ENCODE results near the genes LRRK1 and TM2D3.

DNA sequence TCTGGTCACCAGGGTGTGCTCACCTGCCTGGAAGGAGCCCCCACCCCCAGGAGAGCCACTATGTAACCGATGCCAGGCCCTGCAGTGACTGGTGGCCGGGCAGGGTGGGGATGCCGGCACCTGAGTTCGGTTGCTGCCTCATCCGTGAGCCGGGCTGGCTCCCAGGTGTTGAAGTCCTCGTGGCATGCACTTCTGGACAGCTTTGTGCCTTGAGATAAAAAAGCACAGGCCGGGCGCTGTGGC is 56.5 kb downstream of the ASB7 start:
- PRO-cap, 3 experiments: peak in 3 of 3 experiments; most common plus-strand start position 123 of the sequence (in 3)
- RAMPAGE, long total RNA, 2 experiments: no peak in any of the 2 experiments
- RRBS: 84% methylated on average over 5 of the region's 9 CpGs

- PRO-cap, 3 experiments: no peak in any of the 3 experiments
- RAMPAGE, long total RNA, 2 experiments: no peak in any of the 2 experiments
- RRBS: no CpG with 5 or more reads among the region's 6 CpGs
Observed at GRCh38 chr15:100715869-100716237, 113.5 kb downstream of the ASB7 start.

DNA sequence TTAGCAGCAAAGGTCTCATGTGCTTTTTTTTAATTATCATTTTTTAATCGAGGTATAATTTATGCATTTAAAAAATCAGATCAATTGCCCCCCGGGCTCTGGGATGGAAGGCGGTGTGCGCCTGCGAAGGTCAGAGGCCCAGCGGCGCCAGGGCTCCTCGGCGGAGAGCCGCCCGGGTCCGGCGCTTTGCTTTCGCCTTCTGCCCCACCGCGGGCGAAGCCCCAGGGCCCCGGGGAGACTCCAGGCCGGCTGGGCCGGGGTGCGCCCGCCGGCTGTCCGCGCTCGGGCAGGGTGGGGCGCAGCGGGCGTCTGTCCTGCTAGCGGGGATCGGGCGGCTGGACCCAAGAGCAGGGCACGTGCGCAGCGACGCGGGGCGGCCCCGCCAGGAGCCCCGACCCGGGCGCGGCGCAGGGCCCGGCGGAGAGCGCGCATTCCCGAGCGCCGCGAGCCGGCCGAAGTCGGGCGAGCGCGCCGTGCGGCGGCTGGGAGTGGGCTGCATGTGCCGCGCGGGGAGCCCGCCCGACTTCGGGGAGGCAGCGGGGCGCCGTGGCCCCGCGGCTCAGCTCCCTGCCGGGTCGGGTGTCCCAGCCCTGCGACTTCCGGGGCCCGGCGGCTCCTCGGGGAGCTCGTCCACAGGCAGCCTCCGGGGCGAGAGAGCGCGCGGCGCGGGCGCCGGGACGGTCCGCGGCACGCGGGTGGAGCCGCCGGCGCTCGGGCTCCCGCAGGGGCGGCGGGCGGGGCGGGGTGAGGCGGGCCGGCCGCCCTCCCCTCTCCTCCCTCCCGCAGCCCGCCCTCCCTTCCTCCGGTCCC is 480 bp upstream of the ALDH1A3 start:
- PRO-cap, 3 experiments: peak in 3 of 3 experiments; most common minus-strand start position 645 of the sequence (in 1)
- RAMPAGE, long total RNA, 2 experiments: no peak in any of the 2 experiments
- RRBS: 3% methylated on average over 34 of the region's 109 CpGs

- PRO-cap, 3 experiments: peak in 3 of 3 experiments; most common plus-strand start chr15:100919031 (in 3); most common minus-strand start chr15:100919296 (in 3)
- RAMPAGE, long total RNA, 2 experiments: no peak in any of the 2 experiments
- RRBS: 2% methylated on average over 33 of the region's 112 CpGs
Observed at GRCh38 chr15:100918757-100919656, at the start of gene LRRK1. TSS of gene LRRK1 (plus strand) at chr15:100919357.

DNA sequence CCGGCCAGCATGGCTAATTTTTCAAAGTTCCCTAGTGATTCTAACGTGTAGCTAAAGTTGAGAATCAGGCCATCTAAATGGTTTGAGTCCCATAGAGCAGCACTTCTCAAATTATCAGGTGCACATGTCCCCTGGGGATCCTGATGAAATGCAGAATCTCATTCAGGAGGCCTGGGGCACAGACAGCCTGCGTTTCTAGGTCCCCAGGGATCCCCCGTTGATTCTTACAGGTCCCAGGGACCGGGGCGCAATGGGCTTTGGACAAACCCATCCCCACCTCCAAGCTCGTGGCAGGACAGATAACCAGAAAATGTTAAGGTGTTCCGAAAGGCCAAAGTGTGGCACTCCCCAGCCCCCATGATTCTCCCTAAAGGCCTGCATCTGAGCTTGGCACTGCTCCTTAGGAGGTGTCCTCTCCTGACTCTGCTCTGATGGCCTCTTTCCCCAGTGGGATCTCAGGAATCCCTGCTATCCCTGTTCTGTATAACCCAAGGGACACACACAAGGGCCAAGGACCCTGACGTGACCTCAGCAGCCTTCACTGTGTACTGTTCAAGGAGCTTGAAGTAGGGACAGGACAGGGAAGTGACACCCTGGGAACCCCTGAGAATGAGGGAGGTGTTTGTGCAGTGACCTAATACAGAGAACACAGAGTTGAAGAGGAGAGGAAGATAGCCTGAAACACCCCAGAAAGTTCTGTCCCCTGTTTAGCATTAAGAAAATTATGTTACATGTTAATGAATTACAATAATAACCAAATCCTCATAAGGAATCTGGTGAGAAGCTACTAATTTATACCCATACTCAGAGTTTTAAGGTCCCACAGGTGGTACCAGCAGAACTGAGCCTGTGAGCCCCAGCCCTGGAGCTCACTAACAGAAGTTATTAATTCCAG is 8.1 kb downstream of the LRRK1 start:
- PRO-cap, 3 experiments: no peak in any of the 3 experiments
- RAMPAGE, long total RNA, 2 experiments: no peak in any of the 2 experiments
- RRBS: no CpG with 5 or more reads among the region's 9 CpGs

DNA sequence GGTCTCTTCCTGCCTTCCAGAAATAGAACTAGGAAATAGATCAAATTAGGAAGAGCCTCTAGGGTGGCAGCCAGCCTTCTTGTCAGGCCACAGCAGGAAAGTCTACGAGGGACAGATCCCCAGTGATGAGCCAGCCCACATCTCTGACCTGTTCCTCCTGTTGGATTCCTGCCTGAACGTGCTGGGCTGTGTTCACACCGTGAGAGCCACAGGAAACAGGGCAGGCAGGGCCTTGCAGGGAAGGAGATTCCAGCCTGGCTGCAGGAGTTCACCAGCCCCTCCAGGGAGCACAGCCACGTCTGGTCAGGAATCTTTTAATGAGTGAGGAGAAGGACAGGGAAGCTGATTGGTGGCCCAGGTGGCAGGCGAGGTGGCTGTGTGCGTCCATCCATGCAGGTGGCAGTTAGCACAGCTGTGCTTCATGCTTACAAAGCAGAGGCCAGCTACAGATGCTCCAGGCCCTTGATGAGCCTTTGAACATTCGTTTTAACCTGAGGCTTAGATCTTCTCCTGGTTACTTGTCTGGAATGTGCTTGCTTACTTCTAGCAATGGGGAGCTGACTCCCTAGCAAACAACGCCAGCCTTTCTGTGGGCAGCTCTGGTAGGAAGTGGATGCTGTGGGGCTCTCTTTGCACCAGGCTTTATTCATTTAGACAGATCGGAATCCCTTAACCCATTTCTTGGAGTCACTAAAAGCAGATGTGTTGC is 10.5 kb downstream of the LRRK1 start:
- PRO-cap, 3 experiments: no peak in any of the 3 experiments
- RAMPAGE, long total RNA, 2 experiments: no peak in any of the 2 experiments
- RRBS: no CpG with 5 or more reads among the region's 9 CpGs

- PRO-cap, 3 experiments: peak in 3 of 3 experiments; most common plus-strand start chr15:101024184 (in 1); most common minus-strand start chr15:101024135 (in 3)
- RAMPAGE, long total RNA, 2 experiments: start-site peak on the minus strand in 1 of 2 experiments, at chr15:101024221-101024317 at its widest, 6 reads per replicate
- RRBS: no CpG with 5 or more reads among the region's 10 CpGs
Observed at GRCh38 chr15:101023916-101024599, 104.9 kb downstream of the LRRK1 start.

DNA sequence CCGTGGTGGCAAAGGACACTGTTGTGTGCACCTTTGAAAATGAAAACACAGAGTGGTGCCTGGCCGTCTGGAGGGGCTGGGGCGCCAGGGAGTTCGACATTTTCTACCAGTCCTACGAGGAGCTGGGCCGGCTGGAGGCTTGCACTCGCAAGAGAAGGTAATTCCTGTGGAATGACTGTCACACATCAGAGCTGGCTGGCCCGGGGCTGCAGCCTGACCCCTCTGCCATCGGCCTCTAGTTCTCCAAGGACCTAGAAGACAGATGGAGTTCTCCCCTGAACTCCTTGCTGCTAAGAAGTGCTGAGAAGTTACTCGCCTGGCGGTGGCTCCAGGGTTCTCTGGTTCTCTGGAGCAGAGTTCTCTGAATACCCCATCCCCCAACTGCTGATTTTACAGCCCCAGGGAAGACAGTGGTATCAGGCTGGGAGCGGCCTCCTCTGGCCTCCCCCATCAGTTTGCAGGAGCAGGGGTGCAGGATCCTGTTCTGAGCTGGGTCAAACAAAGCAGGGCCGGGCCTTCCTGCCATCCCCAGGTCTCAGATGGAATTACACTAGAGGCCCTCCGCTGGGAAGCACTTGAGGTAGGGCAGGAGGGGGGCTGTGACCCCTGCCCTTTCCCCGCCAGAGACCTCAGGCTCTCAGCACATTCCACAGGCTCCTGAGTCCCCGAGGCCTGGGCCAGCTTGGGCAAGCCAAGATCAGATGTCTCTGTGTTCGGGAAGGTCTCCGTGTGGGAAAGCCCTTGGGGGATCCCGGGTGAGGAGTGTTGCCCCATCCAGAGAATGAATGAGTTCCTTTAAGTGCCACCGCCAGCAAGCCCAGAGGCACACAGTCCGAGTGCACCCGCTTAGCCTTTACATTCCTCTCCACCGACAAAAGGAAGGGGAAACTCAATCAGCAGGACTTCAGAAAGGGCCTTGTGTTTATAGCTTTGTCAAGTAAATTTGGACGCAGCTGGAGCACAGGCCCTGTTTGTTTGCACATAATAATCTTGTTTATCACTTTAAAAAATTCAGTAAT is 149.8 kb downstream of the LRRK1 start:
- PRO-cap, 3 experiments: no peak in any of the 3 experiments
- RAMPAGE, long total RNA, 2 experiments: no peak in any of the 2 experiments
- RRBS: 74% methylated on average over 3 of the region's 24 CpGs

- PRO-cap, 3 experiments: peak in 2 of 3 experiments; most common plus-strand start chr15:101089020 (in 2)
- RAMPAGE, long total RNA, 2 experiments: no peak in any of the 2 experiments
- RRBS: 2% methylated on average over 13 of the region's 24 CpGs
Observed at GRCh38 chr15:101088782-101089127, 163.1 kb downstream of the CHSY1 start.

GRCh38 chr15:101115647-101116746 is 135.9 kb downstream of the CHSY1 start:
- PRO-cap, 3 experiments: no peak in any of the 3 experiments
- RAMPAGE, long total RNA, 2 experiments: start-site peak on the minus strand in 1 of 2 experiments, at chr15:101116425-101116485 at its widest, 12 reads per replicate
- RRBS: no CpG with 5 or more reads among the region's 20 CpGs

- PRO-cap, 3 experiments: peak in 3 of 3 experiments; most common plus-strand start chr15:101189919 (in 2); most common minus-strand start chr15:101189918 (in 3)
- RAMPAGE, long total RNA, 2 experiments: no peak in any of the 2 experiments
- RRBS: no CpG with 5 or more reads among the region's 14 CpGs
Observed at GRCh38 chr15:101189740-101190291, 62.0 kb downstream of the CHSY1 start.

DNA sequence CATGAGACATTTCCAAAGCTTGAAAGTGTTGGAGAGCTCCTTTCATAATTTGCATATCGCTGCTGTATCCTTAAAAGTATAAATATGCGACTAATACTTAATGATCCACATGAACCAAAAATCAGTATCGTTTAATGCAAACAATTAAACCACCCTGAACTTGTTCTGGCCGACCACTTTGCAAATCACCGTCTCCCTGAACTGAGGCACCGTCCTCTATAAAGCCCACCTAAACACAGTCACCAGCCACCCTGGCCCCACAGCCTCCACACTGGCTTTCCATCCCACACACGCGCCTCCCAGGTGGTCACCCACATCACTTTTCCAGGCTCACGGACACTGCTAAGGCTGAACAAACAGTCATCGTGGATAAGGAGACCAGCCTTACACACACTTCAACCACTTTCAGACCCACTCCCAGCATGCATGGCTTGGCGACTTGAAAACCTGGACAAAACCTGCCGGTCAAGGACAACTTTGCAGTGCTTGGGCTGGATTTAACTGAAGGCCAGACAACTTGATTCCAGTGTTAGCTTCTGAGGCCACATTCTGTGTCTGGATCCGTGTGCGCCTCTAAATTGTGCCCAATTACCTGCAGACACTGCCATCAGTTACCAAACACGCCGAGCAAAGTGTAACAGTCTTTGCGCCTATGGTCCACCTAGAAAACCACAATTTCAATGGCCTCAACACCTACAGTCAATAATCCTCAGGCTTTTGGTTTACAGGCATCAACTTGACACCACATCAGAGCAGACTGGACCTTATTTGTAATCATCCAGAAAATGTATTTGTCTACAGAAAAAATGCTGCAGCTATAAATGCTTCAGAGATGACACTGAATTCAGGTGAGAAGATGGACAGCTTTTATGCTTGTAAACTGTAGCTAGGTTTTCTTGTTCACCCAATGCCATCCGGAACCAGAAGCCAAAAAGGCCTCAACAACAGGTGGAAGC is 8.3 kb downstream of the CHSY1 start:
- PRO-cap, 3 experiments: no peak in any of the 3 experiments
- RAMPAGE, long total RNA, 2 experiments: no peak in any of the 2 experiments
- RRBS: no CpG with 5 or more reads among the region's 18 CpGs

- PRO-cap, 3 experiments: peak in 3 of 3 experiments; most common plus-strand start chr15:101250536 (in 2); most common minus-strand start chr15:101250379 (in 2)
- RAMPAGE, long total RNA, 2 experiments: no peak in any of the 2 experiments
- RRBS: no CpG with 5 or more reads among the region's 5 CpGs
Observed at GRCh38 chr15:101250036-101250769, 1.6 kb downstream of the CHSY1 start.

DNA sequence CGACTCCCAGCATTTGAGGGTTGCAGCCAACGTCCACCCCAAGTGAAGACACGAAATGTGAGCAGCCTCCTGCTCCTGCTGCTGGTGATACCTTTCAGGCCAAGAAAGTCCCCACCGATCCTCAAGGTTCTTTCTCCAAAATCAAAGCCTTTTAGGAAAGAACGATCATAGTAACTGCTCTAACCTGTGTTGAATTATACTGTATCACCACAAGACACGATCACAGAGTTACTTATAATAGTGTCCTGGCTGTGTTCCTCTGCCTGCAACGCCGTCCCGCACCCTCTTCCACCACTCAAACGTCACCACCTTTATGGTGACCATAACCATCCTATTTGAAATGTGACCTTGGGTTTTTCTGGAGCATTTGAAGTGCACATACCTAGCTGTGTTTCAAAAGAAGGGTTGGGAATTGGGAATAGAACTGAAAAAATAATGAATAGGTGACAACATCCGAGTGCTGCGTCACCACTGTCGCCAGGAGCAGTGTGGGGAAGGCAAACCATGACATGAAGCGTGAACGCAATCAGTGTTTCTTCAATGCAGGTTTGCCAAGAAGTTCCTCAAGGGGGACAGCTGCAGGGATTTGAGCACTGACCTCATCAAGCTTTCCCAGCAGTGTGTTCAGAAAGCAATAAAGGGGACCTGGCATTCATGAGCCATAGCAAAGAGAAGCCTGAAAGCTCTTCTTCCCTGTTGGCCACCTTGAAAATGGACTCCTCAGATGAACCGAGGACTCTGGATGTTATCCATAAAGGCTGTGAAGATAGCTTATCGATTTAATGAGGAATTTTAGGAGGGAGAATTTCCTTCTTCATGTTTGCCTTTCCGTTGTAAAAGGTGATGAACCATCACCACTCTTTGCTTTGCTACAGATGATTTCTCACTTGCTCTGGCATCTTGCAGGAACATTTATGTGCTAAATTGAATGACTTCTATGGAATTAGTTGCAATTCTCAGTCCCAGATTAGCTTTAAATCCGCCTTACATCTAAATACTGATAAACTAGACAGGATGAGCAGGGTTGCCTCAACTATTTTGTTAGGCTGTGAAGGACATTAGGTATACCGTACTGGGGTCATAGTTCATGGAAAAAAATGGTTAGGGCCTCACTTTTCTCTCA is 914 bp upstream of the SELENOS start:
- PRO-cap, 3 experiments: no peak in any of the 3 experiments
- RAMPAGE, long total RNA, 2 experiments: no peak in any of the 2 experiments
- RRBS: no CpG with 5 or more reads among the region's 20 CpGs

DNA sequence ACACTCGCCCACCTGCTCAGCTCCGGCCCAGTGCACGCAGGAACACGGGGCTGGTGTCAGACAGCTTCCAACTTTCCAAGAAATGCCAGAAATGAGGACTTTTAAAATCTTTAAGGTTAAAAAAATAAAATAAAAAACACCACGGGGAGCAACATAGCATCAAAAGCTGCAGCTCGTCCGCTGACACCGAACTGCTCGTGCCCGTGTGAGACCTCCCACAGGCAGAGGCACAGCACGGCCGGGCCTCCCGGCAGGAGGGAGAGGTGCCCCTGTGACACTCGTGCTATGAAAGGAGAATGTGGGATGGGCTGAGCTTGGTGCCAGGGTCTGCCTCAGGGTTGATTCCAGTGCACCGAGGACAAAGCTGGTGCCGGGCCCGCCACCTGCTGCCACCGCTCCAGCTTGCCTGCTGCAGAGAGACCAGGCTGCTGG is 73.7 kb upstream of the SNRPA1 start:
- PRO-cap, 3 experiments: no peak in any of the 3 experiments
- RAMPAGE, long total RNA, 2 experiments: no peak in any of the 2 experiments
- RRBS: no CpG with 5 or more reads among the region's 18 CpGs

DNA sequence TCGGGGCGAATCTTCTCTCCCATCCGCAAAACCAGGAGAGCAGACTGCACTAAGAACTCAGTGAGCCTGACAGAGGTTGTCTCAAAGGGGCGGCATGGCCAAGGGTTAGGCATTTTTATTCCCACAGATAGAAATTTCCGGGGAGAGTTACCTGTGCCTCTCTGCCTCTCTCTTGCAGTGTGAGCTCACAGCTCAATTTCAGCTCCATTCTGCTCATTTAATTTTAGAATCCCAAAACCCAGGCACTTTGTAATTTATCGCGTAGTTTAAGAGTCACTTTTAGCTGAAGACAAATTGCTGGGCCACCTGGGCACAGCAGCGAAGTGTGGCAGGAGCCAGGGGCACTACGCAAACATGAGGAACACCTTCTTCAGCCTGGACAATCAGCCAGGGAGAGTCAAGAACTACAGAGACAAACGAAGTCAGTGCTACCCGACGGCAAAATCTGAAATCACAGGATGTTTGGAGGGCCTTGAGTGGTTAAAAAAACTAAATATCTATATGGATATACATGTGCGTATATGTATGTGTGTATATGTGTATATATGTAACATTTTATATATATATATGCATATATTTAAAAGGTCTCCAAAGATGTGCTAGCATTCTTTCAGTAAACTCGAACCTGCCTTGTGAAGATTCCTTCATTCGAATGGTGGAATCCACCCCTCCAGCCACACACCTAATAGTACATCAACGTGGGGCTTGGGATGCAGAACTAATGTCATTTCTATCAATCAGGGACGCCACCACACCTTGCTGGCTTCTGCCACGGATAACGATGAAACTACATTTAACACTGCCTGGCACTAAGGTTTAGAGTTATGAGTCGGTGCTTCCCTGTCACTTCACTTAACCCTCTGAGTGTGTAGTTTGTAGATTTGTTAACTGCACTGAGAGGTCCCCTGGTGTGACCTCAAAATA is 1.9 kb downstream of the PCSK6 start:
- PRO-cap, 3 experiments: no peak in any of the 3 experiments
- RAMPAGE, long total RNA, 2 experiments: no peak in any of the 2 experiments
- RRBS: no CpG with 5 or more reads among the region's 20 CpGs

GRCh38 chr15:101615145-101615731 is 36.9 kb downstream of the TM2D3 start:
- PRO-cap, 3 experiments: no peak in any of the 3 experiments
- RAMPAGE, long total RNA, 2 experiments: no peak in any of the 2 experiments
- RRBS: no CpG with 5 or more reads among the region's 11 CpGs

- PRO-cap, 3 experiments: no peak in any of the 3 experiments
- RAMPAGE, long total RNA, 2 experiments: no peak in any of the 2 experiments
- RRBS: no CpG with 5 or more reads among the region's 2 CpGs
Observed at GRCh38 chr15:101625918-101626300, 26.3 kb downstream of the TM2D3 start.

DNA sequence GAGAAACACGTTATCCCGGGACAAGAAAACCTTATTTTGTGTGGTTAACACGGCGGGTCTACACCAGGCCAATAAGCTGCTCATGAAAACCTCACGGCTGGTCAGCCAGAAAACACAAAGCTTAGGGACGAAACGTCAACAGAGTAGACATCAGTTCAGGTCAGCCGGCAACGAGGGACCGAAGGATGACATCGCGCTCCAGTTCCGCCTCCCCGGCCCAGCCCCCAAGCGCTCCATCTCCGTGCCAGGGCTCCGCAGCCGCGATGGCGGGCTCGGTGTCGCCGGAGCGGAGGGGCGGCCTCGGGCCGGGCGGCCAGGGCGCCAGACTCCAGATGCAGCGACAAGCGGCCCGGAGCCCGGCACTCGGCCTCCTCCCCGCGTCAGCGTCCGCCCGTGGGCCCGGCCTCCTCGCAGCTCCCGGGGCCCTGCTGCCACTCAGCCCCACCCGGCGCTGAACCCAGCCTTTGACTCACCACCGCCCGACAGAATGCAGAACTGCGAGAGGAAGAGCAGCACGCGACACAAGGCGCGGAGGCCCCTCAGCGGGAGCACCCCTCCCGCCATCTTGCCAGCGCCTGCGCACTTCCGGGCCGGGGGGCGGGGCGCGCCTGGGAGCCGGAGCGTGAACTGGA is at the start of gene TM2D3:
TSS of gene TM2D3 (minus strand) at position 584 of the 632 bp plus-strand sequence.
- PRO-cap, 3 experiments: peak in 3 of 3 experiments; most common plus-strand start position 150 of the sequence (in 1); most common minus-strand start position 567 of the sequence (in 3)
- RAMPAGE, long total RNA, 2 experiments: start-site peak on the minus strand in 2 of 2 experiments, centred at positions 573 to 580 of the sequence, 167 to 313 reads per replicate
- RRBS: 2% methylated on average over 34 of the region's 62 CpGs

GRCh38 chr15:101657925-101658425 is 5.8 kb upstream of the TM2D3 start:
- PRO-cap, 3 experiments: peak in 1 of 3 experiments; most common minus-strand start chr15:101658181 (in 1)
- RAMPAGE, long total RNA, 2 experiments: no peak in any of the 2 experiments
- RRBS: no CpG with 5 or more reads among the region's 6 CpGs

Measured in testis (tissue), 5 donors.